SK-N-DZ (cell line): Measurements from ENCODE around the gene P4HA3.

GRCh38 chr11:73324863-73325611 is 17.0 kb downstream of the ARHGEF17 start:
RAMPAGE:
- cytosol, long total RNA: no peak
- nucleus, long total RNA: no peak

DNA sequence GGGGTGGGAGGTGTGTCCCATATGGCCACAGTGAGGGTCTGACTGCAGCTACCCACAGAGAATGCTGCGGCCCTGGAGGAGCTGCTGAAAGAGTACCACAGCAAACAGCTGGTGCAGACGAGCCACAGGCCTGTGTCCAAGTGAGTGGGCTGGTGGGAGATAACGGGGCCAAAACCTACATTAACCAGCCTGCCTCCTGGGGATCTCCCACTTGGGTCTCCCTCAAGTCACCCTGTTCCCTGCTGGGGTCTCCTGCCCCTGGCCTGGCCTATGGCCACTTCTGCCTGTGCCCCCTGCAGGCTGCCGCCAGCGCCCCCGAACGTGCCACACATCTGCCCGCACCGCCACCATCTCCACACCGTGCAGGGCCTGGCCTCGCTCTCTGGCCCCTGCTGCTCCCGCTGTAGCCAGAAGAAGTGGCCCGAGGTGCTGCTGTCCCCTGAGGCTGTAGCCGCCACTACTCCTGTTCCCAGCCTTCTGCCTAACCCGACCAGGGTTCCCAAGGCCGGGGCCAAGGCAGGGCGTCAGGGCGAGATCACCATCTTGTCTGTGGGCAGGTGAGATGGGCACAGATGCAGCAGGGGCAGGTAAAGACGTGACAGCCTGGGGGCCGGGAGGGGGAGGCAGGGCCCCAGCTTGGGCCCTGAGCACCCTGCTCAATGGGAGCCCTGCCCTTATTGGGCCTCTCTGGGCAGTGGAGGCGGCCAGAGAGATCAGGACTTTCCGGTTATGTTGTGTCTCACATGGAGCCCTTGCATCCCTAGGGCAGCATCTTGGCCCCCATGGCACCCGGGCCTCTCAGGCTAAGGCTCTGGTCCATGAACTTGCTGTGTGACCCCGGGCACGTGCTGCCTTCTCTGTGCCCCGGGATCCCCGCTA is 18.2 kb downstream of the RELT start:
RAMPAGE:
- cytosol, long total RNA: no peak
- nucleus, long total RNA: no peak

DNA sequence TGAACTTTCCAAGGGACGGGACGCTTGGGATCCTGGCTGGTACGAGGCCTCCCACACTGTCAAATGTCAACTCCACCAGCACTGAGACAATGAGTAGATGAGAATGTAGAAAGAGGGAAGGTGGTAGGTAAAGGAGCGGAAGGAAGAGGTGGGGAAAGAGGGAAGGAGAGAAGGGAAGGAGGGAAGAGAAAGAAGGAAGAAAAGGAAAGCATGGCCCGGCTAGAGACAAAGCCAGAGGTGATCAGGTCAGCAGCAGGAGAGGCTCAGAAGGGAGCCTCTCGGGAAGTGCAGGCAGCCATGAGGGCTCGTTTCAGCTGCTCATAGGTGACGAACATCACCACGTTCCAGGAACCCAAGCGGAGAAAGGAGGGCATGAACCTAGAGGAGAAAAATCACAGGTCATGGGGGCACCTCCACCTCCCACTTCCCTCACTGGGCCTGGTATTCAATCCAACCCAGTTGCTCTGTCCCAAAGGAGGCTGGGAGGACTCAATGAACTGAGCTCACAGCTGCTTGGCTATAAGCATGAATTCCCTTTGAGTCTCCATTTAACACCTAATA is 7.8 kb downstream of the UCP2 start:
RAMPAGE:
- cytosol, long total RNA: no peak
- nucleus, long total RNA: no peak

DNA sequence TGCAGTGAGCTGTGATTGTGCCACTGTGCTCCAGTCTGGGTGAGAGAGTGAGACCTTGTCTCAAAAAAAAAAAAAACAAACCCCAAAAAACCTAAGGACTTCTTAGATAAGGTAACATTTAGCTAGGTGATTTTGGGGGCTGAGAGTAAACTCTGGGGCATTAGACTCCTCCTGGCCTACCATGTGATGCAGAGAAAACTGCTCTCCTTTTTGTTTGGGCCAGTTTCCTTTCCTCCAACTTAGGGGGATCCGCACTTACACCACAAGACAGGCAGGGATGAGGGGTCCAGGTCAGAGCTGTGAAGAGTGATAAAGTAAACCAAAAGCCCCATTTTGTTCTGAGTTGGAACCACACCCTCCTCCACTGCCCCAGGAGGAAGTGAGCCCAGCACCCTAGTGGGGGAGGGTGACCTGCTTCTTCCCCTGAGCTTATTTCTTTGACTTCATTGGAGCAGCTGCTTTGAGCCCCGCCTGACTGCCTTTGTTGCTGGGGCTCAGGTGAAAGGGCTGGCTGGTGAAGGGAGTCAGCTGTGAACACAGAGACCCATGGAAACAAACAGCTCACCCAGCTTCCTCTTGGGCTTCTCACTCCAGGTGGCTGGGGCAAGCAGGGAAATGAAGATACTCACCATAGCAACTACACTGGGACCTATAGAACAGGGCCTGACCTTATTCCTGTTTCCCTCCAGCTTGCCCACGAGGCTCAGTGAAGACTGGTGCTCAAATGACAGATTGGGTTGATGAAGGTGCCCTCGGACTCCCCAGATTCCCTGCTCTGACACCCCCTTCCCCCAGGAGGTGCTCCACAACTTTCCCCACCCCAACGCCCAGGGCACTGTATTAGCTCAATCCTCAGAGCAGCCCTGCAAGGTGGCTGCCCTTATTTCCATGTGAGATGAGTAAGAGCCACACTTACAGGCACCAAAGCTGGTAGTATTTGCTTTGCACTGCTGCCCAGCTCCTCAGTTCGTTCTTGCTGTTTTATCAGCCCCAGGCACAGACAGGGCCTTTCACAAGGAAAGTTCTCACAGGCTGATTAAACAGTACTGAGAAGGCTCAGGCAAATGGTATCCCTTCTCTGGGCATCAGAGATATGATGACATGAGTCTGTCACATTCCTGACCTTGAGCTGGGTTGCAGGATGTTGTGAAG is 2.5 kb downstream of the UCP2 start:
RAMPAGE:
- cytosol, long total RNA: no peak
- nucleus, long total RNA: no peak

DNA sequence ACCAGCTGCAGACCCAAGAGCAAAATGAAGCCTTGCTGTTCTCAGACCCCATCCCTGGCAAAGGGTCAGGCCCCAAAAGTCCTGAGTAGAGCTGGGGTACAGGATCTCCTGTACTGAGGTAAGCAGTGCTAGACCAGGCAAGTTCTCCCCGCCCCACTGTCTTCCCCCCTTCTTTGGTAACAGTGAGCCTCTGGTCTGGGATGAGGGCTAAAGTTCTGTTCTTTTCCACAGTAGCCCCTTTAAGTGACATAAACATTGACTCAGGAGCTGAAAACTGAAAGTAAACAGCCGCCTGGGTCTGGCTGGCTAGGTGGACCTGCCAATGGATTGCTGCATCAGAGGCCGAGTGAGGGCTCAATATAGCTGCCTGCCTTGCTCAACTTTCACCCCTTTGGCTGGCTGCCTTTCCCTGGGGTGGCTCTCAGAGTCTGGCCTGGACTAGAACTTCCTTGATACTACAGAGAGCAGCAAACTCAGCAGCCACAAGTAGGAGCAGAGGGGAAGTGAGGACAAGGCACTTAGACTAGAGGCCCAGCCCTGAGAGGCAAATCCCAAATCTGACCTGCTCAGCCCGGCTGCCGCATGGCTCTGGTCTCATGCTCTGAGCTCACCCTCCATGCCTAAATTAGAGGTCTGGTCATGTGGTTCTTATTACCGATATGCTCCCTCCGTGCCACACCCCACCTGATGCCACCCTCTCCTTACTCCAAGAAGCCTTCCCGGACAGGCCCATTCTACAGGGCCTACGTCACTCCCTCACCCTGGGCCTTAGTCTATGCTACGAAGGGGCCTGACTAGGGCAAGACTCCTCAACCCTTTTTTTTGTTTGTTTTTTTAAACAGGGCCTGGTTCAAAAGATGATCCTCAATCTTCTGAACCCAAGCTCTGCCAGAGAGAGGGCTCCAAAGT is 9.6 kb upstream of the UCP3 start:
RAMPAGE:
- cytosol, long total RNA: no peak
- nucleus, long total RNA: no peak

GRCh38 chr11:74023395-74023694 is 14.5 kb upstream of the UCP3 start:
RAMPAGE:
- cytosol, long total RNA: no peak
- nucleus, long total RNA: no peak

RAMPAGE:
- cytosol, long total RNA: no peak
- nucleus, long total RNA: no peak
Observed at GRCh38 chr11:74288048-74288582, 23.3 kb downstream of the P4HA3 start.

DNA sequence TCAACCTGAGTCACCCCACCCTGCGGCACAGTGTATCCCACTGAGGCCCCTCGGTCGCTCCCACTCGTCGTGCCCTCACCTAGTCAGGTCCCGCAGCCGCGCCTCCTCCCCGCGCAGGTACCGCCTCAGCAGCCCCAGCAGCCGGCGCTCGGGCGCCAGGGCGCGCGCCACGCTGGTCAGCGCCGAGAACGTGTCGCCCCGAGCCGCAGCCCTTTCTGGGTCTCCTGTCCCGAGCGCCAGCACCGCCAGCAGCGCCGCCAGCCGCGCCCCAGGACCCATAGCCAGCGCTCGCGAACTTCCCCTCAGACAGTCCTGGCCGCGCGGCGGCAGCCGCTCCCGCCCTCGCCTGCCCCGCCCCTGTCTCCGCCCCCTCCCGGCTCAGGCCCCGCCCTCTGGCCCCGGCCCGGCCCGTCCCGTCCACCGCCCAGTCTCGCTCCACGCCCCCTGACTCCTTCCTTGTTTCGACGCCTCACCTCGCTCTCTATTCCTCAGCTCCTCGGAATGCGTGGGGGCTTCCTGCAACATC is at the start of gene P4HA3:
Gene P4HA3 (minus strand): TSS at position 308 of the 526 bp plus-strand sequence.
RAMPAGE:
- cytosol, long total RNA: no peak
- nucleus, long total RNA: no peak

DNA sequence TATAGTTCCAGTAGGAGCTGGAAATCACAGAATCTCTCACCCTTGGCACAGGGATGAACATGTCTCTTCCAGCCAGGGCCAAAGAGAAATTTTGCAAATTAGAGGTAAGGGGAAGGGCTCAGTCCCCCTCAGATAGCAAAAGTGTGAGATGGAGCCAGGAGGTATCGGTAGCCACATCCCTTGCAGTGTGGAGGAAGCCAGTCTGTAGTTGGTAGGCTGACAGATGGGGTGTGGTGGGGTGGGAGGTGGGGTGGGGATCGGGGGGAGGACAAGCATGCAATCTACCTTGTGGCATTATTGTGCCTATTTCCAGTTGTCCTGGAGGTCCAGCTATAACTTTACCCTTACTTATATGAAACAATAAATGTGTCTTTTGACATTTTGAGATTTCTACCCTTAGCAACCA is 25.4 kb downstream of the KCNE3 start:
RAMPAGE:
- cytosol, long total RNA: no peak
- nucleus, long total RNA: no peak

DNA sequence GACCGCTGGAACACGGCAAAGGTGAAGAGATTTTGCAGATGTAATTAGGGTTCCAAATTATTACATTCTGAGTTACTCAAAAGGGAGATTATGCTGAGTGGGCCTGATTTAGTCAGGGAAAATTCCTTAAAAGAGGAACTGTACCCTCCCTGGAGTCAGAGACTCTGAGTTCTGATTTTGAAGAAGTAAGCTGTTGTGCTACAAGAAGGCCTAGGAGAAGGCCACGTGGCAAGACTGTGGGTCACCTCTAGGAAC is 45.4 kb downstream of the CHRDL2 start:
RAMPAGE:
- cytosol, long total RNA: no peak
- nucleus, long total RNA: no peak

GRCh38 chr11:75151264-75151754 is 402 bp downstream of the SLCO2B1 start:
RAMPAGE:
- cytosol, long total RNA: no peak
- nucleus, long total RNA: no peak

DNA sequence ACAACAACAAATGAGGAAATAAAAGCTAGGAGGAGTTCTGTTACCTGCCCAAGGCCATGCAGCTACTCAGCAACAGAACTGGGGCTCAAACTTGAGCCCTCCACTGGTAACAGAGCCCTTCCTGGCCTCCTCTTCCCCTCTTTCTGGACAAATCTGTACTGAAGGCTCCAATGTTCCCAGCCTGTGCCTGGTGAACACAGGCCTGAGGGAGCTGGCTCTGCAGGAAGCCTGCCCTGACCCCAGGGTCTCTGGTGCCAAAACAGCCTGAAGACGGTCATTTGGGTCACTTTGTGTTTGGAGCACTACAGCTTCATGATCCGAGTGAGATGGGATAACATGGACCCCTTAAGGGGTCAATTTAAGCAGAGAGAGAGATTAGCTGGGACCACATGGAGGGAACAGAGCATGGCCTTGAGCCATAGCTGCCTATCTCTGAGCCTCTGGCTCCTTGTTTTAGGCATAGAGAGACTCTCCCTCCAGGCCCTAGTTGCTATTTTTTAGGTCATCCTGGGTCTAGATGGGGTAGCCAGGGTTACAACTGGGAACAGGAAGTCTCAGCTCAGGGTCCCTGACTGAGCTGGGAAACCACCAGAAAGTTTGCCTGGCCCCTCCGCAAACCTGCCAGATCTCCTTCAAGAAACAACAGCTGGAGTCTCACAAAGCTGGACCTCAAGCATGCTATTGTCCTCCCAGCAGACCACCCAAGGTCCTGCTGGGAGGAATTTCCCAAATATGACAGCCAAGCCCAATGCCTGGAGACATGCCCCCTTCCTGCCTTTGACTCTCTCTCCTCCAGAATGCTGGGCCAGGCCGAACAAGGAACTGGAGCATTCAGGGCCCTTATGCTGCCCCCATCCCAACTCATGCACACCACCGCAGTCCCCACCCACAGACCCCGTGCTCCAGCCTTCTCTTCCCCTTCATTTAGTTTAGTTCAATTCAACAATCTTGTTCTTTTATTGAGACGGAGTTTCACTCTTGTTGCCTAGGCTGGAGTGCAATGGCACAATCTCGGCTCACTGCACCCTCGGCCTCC is 3.9 kb downstream of the SLCO2B1 start:
RAMPAGE:
- cytosol, long total RNA: no peak
- nucleus, long total RNA: no peak

DNA sequence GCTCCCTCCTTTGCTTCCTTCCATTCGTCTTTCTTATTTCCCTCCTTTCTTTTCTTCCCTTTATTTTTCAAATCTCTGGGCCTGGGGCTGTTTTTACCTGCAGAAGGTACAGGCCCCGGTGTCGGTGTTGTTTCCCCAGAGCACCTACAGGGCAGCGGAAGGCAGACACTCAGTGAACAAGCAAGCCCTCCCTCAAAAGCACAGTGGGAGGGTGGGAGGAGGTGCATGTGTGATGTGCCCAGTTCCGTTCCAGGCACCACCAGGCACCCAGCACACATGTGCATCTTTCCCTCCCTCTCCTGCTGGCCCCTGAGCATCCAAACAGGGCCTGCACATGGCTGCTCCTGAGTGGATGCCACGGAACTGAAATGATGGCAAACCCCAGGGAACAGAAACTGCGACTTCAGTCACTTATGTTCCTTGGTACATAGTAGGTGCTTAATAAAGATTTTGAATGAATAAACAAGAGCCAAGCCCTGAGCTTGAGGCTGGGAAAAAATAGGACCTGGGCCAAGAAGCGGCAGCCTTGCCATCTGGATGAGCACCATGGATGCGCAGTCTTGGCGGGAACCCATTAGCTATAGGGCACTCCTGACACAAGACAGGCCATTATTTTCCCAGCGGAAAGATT is 47.8 kb downstream of the ARRB1 start:
RAMPAGE:
- cytosol, long total RNA: no peak
- nucleus, long total RNA: no peak

DNA sequence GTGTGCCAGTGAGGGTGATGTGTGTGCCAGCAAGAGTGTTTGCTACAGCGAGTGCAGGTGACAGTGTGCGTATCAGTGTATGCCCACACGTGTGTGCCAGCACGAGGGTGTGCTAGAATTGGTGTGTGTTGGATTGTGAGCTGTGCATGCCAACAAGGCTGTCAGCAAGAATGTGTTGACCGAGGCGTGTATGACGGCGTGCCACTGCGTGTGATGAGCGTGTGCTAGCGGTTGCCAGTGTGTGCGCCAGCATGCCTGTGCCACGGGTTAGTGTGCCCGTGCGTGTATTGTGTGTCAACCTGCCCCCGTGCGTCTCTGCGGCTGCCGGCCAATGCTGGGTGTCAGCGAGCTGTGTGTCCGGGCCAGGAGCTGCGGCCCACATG is 469 bp downstream of the ARRB1 start:
RAMPAGE:
- cytosol, long total RNA: no peak
- nucleus, long total RNA: no peak

DNA sequence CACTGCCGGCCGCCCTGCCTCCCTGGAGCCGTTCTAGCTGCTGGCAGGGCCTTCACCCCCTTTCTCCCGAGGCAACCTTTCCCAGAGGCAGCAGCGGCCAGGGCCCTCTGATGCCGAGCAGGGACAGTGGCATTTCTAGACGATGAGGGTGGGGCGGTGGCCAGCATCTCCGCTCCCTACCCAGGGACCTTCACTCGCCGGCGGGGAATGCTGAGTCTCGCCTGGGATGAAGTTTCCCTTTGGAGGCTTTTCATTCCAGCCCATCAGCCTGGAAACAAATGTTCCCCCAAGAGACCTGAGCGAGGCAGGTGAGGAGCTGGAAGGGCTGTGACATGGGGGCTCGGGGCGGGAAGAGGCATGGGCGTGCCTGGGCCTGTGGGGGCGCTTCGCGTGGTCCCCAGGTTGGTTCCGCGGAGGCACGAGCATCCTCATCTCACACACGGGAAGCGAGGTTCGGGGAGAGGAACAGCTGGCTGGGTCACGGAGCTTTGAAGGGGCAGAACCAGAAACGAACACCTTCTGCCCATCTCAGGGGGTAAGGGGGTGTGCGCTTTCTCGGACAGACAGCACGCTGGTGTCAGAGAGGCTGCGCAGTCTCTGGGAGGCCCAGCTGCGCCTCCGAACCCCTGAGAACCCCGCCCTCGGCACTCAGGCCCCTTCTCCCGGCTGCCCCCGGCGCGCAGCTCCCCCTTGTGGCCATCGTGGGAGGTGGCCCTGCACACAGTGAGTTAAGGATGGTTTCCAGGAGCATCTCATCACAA is 18.1 kb upstream of the KLHL35 start:
RAMPAGE:
- cytosol, long total RNA: no peak
- nucleus, long total RNA: no peak

RAMPAGE:
- cytosol, long total RNA: no peak
- nucleus, long total RNA: no peak
Observed at GRCh38 chr11:75667731-75668484, 930 bp downstream of the MAP6 start.

GRCh38 chr11:75715619-75715999 is 2.0 kb upstream of the MOGAT2 start:
RAMPAGE:
- cytosol, long total RNA: no peak
- nucleus, long total RNA: no peak

DNA sequence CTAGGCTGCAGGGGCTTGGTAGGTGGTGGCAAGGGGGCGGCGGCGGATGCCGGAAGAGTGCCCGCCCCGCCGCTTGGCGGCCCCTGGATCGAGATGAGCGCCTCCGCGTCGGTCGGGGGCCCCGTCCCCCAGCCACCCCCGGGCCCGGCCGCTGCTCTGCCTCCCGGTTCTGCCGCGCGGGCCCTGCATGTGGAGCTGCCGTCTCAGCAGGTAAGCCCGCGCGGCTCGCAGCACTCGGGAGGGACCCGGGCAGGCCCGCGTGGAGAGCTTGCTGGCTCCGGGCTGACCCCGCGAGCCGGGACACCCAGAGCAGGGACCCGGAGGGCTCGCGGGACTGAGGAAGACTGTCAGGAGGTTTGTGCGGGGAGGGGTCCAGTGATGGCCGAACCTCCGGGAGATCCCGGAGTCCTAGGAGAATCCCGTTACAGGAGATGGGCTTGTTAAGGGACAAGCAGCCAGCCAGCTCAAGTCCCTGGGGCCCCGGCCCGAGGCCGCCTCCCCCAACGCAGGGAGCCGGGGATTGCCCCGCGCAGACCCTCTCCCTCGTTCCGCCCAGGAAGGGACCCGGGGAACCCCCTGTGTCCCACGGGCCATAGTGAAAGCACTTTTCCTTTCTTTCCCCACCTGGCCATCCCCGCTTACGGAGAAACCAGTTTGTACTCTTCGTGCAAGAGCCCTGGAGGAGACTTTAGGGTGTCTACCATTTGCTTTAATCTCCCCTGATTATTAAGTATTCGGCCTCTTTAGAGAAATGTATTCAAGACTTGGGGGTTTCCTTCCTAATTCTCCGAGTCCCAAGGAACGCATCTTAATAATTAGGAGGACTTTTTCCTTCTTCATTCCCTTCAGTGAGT is 532 bp downstream of the UVRAG start:
RAMPAGE:
- cytosol, long total RNA: no peak
- nucleus, long total RNA: no peak

DNA sequence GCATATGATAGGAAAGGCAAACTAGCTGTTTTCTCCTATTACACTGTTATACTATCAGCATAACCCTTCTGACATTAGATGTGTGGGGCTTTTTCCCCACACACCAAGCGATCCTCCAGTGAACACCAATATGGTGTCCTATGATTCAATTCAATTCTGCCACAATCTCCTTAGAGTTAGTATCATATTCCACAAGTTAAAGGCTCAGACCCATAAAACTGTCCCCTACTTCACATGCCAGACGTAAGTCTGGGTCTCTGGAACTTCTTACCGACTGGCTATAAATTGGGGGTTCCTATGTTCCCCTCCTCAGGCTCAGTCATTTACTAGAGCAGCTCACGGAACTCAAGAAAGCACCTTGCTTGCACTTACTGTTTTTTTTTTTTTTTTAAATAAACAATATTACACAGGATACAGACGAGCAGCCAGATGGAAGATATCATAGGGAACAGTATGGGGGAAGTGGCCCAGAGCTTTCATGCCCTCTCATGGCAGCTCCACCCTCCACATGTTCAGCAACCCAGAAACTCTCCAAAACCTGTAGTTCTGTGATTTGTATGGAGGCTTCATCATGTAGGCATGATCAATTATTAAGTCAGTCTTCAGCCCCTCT is 7.4 kb downstream of the UVRAG start:
RAMPAGE:
- cytosol, long total RNA: no peak
- nucleus, long total RNA: no peak

DNA sequence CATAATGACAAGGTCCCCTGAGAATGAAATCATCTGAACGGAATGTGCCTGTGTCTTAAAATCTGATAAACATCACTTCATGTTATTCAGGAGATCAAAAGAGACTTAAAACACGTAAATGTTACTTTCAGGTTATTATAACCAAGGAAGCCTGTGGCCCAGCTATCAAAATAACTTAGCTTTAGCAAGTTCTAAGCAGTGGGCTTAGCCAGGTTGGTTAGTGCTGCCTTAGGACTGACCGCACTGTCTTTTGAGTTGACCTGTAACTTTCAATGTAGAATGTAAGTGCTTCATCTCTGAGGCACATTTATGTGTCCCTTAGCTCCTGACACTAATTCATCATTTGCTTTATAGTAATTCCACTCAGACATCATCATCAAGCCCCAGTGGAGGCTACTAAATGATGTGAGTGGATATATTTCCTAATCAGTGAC is 122.5 kb downstream of the WNT11 start:
RAMPAGE:
- cytosol, long total RNA: no peak
- nucleus, long total RNA: no peak